Metastatic Breast Carcinoma in the Ovary (tissue), 3 donors: Measurements from ENCODE around the gene PIP4K2A.

DNA sequence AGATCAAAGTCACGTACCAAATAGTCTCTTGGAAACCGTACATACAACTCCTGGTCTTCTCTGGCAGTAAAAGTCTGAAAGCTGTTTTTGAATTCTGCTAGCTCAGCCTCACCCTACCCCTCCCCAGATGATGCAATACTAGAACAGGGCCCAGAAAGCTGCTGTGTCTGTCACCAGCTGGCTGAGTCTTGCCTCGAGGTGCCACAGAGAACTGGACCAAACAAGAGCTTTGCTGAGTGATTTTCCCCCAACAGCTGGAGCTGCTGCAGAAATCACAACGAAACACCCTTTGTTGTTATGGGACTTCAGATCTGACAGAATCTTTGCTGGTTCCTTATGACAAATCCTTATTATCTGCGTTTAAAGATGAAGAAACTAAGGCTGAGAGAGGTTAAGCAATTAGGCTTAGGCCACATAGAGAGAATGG lies 134.1 kb downstream of the SPAG6 start:
- PRO-cap, 3 experiments: no peak in any of the 3 experiments

DNA sequence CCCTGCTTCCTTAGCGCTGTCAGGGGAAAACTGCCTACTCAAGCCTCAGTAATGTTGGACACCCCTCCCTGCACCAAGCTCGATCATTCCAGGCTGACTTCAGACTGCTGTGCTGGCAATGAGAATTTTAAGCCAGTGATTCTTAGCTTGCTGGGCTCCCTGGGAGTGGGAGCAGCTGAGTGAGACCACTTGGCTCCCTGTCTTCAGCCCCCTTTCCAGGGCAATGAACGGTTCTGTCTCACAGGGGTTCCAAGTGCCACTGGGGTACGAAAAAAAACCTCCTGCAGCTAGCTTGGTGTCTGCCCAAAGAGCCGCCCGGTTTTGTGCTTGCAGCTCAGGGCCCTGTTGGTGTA lies 184.1 kb downstream of the PIP4K2A start:
- PRO-cap, 3 experiments: no peak in any of the 3 experiments

GRCh38 chr10:22541157-22542496 lies 172.8 kb downstream of the PIP4K2A start:
- PRO-cap, 3 experiments: no peak in any of the 3 experiments

- PRO-cap, 3 experiments: no peak in any of the 3 experiments
Measured at GRCh38 chr10:22572617-22573699, 141.4 kb downstream of the PIP4K2A start.

GRCh38 chr10:22605053-22605673 lies 109.2 kb downstream of the PIP4K2A start:
- PRO-cap, 3 experiments: no peak in any of the 3 experiments

DNA sequence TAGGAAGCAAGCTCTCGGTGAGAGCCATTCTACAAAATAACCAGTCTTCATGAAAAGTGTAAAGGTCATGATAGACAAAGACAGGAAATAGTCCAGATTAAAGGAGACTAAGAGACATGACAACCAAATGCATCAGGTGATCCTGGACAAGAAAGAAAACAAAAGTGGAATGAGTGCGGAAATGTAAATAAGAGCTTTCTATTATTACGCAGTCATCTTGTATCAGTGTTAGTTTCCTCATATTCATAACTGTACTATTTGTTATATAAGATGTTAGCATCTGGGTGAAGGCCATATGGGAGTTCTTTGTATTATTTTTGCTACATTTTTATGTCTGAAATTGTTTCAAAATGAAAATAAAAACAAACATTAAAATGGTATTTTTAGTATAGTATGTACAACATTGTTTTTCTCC lies 82.3 kb downstream of the PIP4K2A start:
- PRO-cap, 3 experiments: no peak in any of the 3 experiments

- PRO-cap, 3 experiments: no peak in any of the 3 experiments
Measured at GRCh38 chr10:22666457-22667032, 47.8 kb downstream of the PIP4K2A start.

DNA sequence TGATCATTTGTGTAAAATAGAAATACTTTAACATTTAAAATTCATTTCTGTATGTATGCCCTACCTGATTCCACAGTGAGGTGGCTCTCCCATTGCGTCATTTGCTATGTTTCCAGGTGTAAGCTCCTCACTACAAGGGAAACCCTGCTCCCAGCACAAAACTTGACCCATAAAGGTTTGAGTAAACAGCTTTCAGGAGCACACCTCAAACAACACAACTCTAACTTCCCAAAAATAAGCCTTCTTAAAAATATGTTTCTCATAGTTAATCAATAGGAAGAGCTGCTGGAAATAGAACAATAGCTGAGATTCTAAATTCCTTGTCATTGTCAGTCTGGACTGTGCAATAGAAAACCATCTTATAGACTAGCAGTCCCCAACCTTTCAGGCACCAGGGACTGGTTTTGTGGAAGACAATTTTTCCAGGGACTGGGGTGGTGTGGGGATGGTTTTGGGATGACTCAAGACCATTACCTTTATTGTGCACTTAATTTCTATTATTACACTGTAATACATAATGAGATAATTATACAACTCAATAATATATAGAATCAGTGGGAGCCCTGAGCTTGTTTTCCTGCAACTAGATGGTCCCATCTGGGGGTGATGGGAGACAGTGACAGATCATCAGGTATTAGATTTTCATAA lies 22.7 kb downstream of the PIP4K2A start:
- PRO-cap, 3 experiments: no peak in any of the 3 experiments

- PRO-cap, 3 experiments: peak in 3 of 3 experiments; most common plus-strand start chr10:22713440 (in 3); most common minus-strand start chr10:22713278 (in 1)
Measured at GRCh38 chr10:22712753-22713739, 1.3 kb downstream of the PIP4K2A start.

DNA sequence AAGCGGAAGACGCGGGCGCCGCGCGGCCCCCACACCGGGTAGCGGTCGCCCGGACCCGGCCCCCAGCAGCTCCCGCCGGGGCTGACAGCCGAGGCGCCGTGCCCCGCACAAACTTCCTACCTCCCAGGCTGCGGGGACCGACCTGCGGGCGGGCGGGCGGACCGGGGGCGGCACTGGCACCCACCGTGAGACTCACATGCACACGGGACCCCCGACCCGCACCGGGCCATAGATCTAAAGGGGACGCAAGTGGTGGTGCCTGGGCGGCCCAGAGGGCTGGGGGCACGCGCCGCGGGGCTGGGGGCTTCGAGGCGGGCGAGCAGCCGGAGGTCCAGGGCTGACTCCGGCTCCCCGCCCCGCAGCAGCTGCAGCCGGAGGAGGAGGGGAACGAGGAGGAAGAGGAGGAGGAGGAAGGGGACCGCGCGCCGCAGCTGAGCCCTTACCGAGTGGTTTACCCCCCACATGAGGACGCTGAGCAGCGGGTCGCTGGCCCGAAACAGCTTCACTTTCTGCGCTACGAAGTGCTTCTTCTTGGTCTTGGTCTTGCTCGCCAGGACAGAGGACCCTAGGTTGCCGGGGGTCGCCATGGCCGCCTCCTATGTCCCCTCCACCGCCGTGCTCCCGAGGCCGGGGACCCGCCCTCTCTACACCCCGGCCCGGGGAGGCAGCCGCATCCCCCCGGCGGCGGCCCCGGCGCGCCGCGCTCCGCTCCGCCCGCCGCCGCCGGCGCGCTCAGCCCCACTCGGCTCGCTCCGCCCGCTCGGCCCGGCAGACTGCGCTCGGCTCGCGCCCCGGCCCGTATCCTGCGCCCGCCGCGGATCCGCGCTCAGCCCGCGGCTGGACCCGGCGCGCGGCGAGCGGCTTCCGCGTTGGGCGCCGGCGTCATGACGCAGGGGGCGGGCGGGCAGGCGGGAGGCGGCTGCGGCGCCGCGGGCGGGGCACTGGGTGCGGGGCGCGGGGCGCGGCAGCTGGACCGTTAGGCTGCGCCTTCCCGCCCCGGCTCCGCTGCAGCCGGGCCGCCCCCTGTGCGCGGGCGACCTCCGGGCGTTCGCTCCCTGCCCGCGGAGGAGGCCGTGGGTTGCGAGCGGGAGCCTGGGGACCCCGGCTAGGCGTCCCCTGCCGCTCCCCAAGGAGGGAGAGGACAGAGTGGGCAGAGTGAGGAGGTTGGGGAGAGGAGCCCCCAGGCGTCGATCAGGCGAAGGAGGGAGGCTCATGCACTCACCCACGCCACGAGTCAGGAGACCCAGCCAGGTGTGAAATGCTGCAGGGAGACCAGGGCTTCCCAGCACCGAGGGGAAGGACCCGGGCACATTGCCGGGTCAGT lies at the start of gene PIP4K2A:
Gene PIP4K2A, minus strand, starts transcription at position 839 of the 1,324 bp plus-strand sequence.
- PRO-cap, 3 experiments: peak in 3 of 3 experiments; most common plus-strand start position 941 of the sequence (in 3); most common minus-strand start position 775 of the sequence (in 2)

DNA sequence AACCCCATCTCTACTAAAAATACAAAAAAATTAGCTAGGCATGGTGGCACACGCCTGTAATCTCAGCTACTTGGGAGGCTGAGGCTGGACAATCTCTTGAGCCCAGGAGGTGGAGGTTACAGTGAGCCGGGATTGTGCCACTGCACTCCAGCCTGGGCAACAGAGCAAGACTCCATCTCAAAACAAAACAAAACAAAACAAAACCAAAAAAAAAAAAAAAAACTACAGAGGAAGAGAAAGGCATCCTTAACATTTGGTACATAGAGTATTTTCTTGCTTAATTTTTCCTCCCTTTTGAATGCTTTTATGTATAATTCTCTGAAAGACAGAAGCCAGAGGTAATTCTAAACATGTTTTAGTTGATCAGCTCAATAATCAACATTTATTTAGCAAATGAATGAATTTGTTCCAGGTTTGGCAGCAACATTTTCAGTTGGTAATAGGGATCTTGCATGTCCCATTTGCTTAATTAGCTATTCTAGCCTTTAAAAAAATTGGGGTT lies 27.6 kb upstream of the PIP4K2A start:
- PRO-cap, 3 experiments: no peak in any of the 3 experiments

GRCh38 chr10:23067515-23067831 lies 27.9 kb upstream of the MSRB2 start:
- PRO-cap, 3 experiments: no peak in any of the 3 experiments

- PRO-cap, 3 experiments: no peak in any of the 3 experiments
Measured at GRCh38 chr10:23173753-23174757, 18.1 kb upstream of the PTF1A start.

DNA sequence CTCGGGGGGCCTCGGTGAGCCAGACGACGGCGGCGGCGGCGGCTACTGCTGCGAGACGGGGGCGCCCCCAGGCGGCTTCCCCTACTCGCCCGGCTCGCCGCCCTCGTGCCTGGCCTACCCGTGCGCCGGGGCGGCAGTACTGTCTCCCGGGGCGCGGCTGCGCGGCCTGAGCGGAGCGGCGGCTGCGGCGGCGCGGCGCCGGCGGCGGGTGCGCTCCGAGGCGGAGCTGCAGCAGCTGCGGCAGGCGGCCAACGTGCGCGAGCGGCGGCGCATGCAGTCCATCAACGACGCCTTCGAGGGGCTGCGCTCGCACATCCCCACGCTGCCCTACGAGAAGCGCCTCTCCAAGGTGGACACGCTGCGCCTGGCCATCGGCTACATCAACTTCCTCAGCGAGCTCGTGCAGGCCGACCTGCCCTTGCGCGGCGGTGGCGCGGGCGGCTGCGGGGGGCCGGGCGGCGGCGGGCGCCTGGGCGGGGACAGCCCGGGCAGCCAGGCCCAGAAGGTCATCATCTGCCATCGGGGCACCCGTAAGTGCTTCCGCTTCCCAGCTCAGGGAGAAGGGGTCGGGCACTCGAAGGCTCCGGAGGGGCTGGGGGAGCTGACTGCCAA lies 779 bp downstream of the PTF1A start:
- PRO-cap, 3 experiments: no peak in any of the 3 experiments

- PRO-cap, 3 experiments: no peak in any of the 3 experiments
Measured at GRCh38 chr10:23345904-23346362, 1.3 kb upstream of the C10orf67 start.

DNA sequence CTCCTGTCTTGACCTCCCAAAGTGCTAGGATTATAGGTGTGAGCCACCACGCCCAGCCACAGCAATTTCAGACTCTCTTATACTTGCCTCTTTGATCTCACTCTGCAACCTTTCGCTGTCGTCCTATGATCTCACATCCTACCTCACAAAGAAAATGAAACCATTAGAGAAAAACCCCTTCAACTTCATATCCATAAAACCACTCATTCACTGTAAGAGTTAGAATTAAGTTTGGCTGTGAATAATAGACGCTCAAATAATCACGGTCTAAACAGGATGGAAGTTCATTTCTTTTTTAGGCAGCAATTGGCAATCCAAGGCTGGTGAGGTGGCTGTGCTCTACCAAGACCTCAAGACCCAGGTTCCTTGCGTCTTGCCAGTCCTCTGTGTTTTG lies 19.0 kb upstream of the C10orf67 start:
- PRO-cap, 3 experiments: no peak in any of the 3 experiments

- PRO-cap, 3 experiments: peak in 1 of 3 experiments; most common minus-strand start chr10:23822156 (in 1)
Measured at GRCh38 chr10:23821980-23822237, 383.0 kb downstream of the OTUD1 start.

DNA sequence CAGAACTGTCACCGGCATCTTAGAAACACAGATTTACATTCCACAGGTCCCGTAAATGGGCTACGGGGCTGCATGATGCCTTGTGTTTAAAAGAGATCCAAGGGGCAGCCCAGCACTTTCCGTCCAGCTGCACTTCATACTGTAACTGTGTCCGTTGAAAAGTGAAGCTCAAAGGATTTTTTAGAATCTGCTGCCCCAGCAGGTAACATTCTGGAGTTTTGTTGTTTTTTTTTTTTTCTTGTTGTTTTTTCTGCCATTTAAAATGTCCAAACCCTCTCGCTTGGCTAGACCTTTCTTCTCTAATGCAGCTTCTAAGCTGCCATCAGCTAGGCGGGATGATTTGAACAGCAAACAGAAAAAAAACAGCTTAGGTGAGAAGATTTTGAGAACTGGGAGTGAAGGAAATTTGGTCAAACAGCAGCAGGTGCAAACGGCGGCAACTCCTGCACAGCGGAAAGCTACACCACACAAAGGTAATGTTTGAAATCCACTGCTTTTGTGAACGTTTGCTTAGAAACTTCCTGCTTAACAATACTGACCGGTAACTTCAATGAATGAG lies 166.8 kb upstream of the KIAA1217 start:
- PRO-cap, 3 experiments: no peak in any of the 3 experiments

- PRO-cap, 3 experiments: no peak in any of the 3 experiments
Measured at GRCh38 chr10:24119907-24120171, 89.1 kb upstream of the KIAA1217 start.

DNA sequence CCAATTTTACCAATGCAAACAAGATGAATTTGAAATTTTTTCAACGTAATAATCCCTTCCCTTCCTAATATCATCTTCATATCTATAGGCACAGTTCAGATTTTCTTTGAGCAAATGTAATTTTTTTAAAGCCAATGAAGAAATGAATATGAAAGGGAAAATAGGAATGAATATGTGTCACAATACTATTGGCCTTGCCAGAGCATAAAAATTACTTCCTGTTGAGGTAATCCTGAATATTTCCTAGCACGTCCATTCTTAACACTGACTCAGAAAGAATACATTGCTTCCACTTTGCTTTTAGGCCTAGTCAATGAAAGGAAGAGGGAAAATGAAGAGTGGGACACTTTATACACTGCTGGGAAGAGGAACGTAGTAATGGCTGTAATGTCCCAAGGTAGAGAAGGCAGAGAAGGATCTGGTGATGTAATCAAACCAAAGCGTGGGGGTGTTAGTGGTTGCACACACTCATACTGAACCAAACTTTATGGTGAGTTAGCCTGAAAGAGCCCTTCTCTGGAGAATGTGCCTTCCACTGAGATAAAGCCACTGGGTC lies 254.7 kb downstream of the KIAA1217 start:
- PRO-cap, 3 experiments: peak in 1 of 3 experiments; most common plus-strand start position 261 of the sequence (in 1)